Zone of skin (tissue), 1 donor: Measurements from ENCODE around the genes STK35 and TGM6.

DNA sequence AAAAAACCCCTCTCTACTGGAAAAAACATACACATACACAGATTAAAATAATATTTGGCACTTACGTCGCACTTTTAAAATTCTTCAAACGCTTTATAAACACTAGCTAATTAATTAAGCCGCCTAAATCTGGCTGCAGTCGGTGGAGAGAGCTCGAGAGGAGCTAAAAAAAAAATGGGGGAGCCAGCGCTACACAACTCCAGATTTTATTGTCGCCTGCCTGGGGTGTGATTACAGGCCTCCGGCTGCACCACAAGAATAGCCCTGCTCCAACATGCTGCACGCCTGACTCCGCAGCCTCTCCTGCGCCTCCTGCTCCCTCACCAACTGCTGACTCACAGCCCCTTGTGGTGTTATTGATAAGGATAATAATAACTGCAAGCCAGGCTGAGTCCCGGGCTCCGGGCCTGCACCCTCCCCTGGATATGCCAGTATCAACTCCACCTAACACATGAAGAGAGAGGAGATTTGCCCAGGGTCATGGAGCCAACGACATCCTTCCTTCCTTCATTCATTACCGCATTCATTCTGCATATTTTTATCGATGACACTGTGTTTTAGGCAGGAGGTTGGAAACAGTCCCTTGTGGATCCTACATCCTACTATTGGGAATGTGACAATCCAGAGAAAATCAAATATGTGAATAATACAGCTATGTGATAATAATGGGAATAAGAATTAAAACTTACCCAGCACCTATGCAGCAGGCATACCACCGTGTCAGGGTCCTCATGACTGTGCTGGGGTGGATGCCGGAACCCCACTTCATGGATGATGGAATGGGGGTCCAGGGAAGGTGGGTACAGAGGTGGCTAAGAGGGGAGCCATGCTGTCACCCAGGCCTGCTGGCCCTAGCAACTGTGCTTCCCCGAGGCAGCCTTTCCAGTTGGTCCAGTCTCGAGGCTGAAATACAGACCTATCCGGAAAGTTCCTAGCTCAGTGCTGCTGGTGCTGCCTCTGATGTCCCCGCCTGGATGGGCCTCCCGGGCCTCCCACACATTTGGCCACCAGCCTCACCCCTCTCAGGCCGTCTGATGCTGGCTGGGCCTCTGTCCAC, 17.1 kb downstream of the SIRPA start:
- RRBS = 18% methylated on average over 3 of the region's 25 CpGs

- RRBS = 2% methylated on average over 39 of the region's 92 CpGs
These were observed at the start of gene STK35 for GRCh38 chr20:2101441-2102491. Gene STK35 (plus strand): TSS chr20:2101827.

GRCh38 chr20:2118880-2119421, 17.3 kb downstream of the STK35 start:
- RRBS = no CpG with 5 or more reads among the region's 5 CpGs

DNA sequence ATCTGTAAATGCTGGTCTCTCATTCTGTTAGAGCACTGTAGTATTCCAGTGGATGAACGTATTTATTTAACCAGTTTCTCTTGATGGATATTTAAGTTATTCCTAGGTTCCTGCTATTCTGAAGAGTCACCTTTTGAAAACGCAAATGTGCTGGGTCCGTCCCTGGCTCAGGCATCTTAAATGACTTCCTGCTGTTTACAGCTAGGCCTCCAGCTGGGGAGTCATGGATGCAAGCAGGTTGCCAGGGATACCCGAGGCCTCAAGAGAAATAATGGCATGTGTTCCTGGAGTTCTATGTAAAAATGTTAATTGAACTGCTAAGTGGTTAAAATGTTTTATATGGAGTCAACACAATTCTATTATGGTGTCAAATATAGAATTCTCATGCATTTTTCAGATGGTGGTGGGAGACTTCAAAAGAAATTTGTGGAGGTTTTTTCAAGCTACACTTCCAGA, 61.0 kb upstream of the TGM3 start:
- RRBS = no CpG with 5 or more reads among the region's 4 CpGs

DNA sequence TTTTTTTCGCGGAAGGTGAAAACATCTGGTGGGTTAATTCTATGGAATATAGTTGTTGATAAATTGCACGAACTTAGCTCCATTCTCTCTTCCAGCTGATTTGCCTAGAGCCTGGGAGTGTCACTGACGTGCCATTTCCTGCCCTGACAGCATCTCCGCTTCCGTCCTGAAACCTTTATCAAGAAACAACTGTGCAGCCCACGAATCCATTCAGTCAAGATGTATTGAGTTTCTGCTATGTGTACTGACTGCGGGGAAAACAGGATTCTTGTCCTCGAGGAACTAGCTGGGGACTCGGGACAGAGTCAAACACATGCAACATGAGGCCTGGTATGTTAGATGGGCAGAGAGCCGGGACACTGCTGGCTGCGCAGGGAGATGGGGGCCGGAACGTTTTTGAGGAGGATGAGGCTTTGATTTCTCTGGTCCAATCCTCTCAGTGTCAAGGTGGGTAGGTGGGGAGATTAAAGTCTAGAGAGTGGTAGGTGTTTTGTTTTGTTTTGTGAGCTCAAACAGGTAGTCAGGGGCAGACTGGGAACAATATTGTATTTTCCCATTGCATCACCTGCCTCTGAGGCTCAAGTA, 59.4 kb upstream of the TGM3 start:
- RRBS = no CpG with 5 or more reads among the region's 14 CpGs

DNA sequence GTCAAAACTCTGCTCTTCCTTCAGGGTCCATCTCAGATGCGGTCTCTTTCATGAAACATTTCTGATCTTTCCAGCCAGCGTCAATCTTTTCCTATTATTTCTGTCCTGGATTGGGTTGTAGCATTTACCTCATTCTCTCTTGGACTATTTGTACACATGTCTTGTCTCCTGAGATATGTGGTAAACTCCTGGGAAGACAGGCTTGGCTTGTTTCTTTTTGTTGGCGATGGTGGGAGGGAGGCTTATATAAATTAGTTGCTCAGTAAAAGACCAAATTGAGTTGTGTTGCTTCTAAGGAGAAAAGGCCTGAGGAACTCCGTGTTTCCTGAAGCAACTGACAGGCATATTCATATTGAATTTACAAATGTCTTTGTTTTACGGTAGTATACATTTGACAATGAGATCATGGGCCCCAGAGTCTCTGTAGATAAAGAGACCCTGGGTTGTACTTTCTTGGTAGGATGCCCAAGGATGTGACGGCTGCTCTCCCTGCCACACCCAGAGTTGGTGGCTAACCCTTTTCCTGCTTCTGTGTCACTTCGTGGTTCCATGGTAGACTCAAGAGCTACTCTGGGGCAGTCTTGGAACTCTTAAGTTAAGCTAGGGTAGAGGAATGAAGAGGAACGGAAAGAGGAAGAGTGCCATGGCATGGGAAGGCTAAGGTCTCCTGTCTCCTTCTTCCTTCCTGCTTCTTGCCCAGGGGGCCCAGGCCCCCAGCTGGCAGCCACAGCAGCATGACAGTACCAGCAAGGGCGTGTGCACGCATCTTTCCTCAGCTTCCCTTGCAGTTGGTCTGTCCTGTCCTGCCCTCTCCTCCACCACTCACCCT, 40.1 kb upstream of the TGM3 start:
- RRBS = no CpG with 5 or more reads among the region's 10 CpGs

DNA sequence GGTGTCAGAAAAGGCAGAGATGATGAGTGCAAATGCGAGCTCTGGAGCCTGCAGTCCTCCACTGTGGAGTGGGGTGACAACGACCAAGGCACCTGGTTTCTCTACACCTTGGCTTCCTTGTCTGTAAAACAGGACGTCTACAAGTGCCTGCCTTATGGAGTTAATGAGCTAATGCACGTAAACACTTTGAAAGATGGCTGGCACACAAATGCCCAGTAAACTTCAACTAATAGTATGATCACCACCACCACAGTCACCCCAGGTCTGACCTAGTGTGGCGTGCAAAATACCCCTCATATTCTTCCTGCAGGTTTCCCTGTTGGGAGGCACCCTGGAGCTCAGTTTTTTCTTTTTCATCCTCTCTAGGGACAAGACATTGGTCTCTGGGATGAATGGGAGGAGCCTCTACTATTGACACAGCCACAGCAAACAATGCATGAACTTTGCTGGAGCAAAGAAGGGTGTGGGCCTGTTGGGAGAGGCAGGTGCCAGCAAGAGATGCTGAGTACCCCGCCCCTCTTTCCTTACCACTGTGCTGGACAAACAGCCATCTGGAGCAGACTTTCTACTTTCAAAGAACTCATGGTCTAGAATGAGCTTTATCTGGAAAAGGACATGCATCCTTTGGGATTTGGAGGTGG, 10.0 kb downstream of the TGM3 start:
- RRBS = no CpG with 5 or more reads among the region's 6 CpGs

DNA sequence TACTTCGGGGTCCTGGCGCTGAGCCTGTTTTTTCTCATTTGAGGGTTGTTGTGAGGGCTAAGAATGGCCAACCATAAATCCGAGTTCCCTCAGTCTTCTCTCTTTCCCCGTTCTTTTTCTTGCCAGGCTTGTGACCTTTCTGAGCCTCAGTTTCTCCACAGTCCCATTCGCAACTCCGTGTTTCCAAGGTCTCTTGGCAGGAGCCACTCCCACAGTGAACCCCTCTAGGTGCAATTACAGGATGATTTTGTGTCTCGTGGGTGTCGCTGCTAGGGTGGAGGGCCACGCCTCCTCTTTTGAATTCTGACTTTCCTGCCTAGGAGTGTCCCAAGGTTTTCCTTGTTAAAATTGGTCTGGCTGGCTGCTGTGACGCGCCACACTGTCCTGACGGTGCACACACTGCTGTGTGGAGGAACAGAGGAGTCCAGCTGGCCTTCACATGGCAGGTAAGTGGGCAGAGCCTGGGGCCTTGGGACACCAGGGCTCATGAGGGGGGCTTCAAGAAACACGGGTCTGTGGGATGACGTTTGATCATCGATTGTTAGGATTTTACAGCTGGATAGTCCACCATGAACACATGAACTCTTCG, at the start of gene TGM6:
Gene TGM6 (plus strand): TSS at position 372 of the 589 bp plus-strand sequence.
- RRBS = no CpG with 5 or more reads among the region's 16 CpGs

- RRBS = no CpG with 5 or more reads among the region's 9 CpGs
These were observed 3.1 kb downstream of the SNRPB start for GRCh38 chr20:2467303-2468048.

- RRBS = no CpG with 5 or more reads among the region's 13 CpGs
These were observed 3.9 kb downstream of the NOP56 start for GRCh38 chr20:2656227-2656902.

- RRBS = 76% methylated on average over 2 of the region's 5 CpGs
These were observed 1.5 kb downstream of the CPXM1 start for GRCh38 chr20:2798901-2799269.

GRCh38 chr20:2801091-2801770, 804 bp upstream of the CPXM1 start:
- RRBS = 7% methylated on average over 4 of the region's 21 CpGs

GRCh38 chr20:2993325-2994286, 49.8 kb upstream of the GNRH2 start:
- RRBS = no CpG with 5 or more reads among the region's 8 CpGs

DNA sequence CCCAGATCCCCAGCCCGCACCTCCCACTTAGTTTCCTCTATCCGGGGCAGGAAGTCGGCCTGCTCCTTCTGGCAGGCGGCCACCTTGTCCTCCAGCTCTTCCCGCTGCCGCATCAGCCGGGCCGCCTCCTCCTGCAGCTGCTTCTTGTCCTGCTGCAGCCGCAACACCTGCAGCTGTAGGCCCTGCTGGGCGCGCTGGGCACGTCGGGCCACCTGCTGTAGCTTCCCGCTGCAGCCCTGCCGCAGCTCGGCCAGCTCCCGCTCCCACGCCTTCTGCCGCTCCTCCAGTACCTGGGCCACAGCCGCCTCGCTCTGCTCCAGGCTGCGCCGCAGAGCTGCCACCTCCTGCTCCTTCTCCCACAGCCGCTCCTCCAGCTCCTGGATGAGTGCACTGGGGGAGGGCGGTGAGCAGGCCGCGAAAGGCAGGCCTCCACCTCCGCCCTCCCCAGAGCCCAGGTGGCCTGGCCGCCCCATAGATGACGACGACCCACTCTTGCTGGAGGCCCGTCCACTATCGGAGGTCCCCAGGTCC, 5.9 kb upstream of the FASTKD5 start:
- RRBS = 23% methylated on average over 6 of the region's 33 CpGs

DNA sequence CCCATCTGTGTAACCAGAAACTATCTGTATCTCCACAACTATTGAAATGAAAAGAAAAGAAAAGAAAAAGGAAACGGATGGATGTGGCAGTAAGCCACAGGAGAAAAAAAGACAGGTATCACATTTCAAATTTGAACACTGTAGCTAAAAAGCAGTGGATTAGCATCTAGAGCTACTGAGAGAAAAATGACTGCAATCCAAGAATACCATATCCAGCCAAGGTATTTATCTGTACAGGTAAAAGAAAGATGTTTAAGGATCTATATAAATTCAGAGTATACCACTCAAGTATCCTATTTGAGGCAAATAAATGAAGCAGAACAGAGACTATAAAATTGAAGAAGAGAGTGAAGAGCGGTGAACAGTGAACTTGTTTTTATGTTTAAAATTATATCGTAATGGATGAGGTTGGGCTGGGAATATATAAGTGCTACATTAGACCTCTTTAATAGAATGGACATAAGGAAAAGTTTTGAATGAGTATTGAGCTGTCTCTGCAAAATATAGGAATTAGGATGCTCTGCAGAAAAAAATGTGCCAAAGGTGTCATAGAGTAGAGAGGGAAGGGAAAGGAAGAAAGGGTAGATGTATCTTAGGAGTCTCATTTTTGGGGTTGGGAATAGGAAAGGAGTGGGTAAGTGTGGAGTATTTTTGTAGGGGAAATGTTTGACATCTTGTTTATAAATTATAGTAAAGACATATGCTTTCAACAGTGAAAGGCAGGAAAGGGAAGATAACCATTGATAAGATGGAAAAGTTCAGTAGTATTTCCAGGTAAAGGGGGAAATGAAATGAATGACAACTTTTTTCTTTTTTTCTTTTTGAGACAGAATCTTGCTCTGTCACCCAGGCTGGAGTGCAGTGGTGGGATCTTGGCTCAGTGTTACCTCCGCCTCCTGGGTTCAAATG, 49.1 kb downstream of the ATRN start:
- RRBS = no CpG with 5 or more reads among the region's 4 CpGs

DNA sequence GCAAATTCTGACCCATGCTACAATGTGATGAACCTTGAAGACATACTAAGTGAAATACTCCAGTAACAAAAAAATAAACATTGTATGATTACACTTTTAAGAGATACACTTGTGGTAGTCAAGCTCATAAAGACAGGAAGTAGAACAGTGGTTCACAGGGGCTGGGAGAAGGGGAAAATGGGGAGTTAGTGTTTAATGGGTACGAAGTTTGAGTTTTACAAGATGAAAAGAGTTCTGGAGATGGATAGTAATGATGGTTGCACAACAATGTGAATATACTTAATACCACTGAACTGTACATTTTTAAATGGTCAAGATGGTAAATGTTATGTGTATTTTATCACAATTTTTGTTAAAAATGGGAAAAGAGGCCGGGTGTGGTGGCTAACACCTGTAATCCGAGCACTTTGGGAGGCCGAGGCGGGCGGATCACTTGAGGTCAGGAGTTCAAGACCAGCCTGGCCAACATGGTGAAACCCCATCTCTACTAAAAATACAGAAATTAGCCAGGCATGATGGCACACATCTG, 22.2 kb downstream of the GFRA4 start:
- RRBS = no CpG with 5 or more reads among the region's 6 CpGs

DNA sequence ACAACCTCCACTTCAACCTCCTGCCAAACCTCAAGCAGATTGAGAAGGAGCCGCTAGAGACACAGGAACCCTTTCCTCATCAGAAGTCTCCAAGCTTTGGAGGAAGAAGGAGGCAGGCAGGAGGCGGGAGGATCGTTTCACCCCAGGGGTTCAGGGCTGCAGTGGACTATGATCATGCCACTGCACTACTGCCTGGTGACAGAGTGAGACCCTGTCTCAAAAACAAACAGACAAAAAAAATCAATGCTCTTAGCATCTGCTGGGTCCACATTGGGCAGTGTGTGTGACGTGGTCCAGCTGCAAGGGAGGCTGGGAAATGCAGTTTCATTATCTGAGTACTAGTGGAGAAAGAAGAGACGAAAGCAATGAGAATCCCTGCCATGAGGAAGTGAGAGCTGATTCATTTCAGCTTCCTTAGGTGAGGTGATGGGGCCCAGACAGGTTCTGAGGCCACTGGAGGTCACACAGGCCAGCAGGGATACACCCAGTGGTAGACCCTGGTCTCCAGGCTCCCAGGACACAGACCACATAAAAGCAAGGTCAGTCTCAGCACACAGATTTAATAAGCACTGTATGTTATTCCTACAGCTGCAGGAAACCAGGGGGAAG, 4.4 kb downstream of the GFRA4 start:
- RRBS = no CpG with 5 or more reads among the region's 5 CpGs

GRCh38 chr20:3679408-3679682, 2.5 kb downstream of the ADAM33 start:
- RRBS = no CpG with 5 or more reads among the region's 5 CpGs

DNA sequence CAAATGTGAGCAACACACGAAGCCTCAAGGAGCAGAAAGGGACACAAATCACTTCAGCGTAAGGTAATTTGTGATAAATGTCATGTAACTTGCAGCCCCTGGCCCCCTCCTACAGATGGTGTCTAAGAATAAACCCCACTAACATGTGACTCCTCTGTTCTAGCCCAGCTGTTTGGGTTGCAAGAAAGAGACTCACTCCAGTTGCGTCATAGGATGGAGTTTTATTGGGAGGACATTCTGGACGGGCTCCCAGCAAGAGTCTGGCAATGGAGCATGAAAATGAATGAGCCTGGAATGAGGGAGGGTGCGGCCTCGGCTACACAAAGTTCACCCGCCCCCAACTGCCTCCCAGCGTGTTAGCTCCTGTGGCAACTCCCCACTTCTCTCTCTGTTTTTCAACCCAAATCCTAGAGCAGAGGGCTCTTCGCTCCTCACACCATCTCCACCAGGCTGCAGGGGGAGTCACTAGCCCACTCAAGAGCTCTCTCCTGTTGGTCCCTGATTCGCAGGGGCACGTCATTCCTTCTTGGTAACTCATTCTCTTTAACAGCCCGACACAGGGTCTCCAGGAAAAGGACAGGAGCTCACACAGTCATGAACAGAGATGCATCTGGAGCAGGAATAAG, 5.1 kb upstream of the ADAM33 start:
- RRBS = no CpG with 5 or more reads among the region's 12 CpGs

GRCh38 chr20:3711155-3711945, 1.1 kb downstream of the SIGLEC1 start:
- RRBS = no CpG with 5 or more reads among the region's 6 CpGs